Pericardium fibroblast (primary cell): ENCODE results near the genes BANK1, UBE2D3 and BDH2.

- RAMPAGE, long total RNA = no peak
Observed at GRCh38 chr4:101277002-101277556, 70.2 kb downstream of the PPP3CA start.

GRCh38 chr4:101282410-101282983 lies 64.8 kb downstream of the PPP3CA start:
- RAMPAGE, long total RNA = no peak

DNA sequence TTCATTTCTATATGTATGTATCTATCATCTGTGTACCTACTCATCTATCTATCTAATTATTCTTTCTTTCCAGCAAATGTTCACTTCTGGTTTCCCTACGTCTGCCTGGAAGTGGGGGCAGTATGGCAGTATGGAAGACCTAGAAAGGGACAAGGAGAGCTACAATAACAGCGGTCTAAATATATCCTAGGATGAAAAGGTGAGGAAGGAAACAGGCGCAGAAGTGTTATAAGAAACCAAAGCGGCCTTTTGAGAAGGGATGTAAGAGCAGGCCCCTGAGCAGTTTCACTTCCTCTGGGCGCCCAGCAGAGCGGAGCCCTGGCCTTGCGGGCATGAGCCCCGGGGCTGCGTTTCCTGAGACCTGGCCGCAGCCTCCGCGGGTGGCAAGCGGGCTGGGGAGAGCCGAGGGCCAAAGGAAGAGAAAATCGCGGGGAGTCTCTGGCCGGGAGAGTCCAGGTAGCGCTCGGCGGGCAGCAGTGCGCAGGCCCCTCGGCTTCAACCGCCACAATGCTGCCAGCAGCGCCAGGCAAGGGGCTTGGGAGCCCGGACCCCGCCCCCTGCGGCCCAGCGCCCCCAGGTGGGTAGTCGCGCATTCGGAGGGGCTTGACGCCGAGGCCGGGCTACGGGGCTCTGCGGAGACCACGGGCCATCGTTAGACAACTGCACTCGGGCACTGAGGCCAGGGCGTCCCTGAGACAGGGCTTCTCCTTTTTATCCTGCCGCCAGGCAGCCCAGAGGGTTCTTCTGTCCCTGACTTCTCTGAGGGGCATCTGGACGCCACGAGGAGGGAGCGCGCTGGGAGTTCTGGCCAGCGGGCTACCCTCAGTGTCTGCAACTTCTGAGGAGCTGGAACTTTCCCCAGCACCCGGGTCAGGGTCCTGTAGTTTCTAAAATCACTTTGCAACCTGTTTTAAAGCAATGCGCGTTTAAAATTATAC lies at the start of gene BANK1:
Gene BANK1, plus strand, starts transcription at position 357 of the 938 bp plus-strand sequence.
- RAMPAGE, long total RNA = no peak

- RAMPAGE, long total RNA = no peak
Observed at GRCh38 chr4:102438735-102439884, 62.0 kb upstream of the NFKB1 start.

GRCh38 chr4:102554451-102554807 lies 53.3 kb downstream of the NFKB1 start:
- RAMPAGE, long total RNA = no peak

DNA sequence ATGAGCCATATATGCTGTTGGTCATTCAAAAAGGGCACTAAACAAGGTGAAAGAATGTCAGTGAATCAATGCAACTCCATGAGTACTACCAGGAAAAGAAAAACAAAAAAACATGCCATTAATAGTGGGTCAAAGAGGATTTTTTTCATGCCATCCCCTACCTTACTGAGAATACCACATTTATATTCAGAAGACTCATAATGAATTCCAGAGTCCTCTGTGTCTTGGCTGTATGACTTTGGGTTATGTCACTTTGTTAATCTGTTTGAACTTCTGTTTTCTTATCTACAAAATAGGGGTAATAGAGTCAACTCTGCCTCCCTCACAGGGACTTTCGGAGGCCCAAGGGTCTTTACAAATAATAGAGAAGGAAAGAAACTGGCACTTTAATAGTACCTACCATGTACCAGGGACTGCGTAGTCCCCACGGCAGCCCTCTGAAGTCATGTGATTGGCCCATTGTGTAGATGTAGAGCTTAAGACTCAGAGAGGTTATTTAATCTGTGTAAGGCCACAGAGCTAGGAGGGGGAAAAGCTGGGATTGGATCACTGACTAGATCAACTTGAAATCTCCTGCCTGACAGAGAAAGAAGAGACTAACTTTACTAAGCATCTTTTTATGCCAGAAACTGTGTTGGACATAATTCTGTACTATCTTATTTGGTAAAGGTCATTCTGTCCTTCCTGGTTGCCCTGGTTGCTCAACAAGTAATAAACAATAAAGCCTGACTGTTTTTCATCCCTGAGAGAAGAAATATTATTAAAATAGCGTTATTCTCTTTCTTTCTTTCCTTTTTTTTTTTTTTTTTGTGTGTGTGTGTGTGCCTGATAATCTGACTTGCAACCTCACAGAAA lies 59.5 kb downstream of the NFKB1 start:
- RAMPAGE, long total RNA = no peak

DNA sequence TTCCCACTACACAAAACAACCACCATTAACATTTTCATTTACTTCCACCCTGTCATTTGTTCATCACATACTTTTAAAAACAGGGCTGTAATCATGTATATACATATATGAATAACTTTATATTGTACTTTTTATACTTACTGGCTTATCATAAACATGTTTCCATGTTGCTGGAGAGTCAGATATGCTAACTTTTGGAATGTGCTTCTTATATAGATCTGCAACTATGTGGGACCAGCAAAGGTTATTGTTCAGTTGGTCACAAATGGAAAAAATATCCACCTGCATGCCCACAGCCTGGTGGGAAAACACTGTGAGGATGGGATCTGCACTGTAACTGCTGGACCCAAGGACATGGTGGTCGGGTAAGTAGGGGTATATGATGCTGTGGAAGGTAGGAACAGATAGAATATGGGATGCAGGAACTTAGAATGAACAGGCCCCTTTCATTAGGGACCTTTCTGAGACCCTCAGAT lies 65.7 kb downstream of the NFKB1 start:
- RAMPAGE, long total RNA = no peak

- RAMPAGE, long total RNA = no peak
Observed at GRCh38 chr4:102595917-102596535, 94.9 kb downstream of the NFKB1 start.

- RAMPAGE, long total RNA = no peak
Observed at GRCh38 chr4:102757398-102758427, 3.1 kb downstream of the MANBA start.

DNA sequence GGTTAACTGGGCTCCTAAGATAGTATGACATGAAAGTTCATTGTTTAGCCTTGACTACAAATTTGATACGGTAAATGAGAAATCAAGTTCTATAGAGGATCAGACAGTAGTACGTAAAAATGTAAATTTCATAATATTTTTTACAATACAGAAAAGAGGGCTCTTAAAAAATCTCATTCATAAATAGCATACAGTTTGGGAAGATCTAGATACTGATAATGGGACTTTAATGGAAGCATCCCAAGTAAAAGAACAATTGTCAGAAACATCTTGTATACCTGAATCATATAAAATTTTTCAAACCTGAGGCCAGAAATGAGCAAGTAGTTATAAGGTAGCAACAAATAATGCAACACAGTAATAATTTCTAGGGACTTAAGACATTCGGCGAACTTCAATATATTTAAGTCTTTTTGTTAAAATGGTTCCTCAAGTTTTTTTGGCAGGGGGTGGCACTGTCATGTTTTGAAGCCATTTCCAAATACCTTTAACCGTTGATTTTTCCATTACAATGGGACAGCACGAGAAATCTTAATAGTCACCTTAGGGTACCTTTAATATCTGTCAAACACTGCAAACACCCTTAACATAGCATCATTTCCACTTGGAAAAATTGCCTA lies 32.5 kb upstream of the MANBA start:
- RAMPAGE, long total RNA = no peak

DNA sequence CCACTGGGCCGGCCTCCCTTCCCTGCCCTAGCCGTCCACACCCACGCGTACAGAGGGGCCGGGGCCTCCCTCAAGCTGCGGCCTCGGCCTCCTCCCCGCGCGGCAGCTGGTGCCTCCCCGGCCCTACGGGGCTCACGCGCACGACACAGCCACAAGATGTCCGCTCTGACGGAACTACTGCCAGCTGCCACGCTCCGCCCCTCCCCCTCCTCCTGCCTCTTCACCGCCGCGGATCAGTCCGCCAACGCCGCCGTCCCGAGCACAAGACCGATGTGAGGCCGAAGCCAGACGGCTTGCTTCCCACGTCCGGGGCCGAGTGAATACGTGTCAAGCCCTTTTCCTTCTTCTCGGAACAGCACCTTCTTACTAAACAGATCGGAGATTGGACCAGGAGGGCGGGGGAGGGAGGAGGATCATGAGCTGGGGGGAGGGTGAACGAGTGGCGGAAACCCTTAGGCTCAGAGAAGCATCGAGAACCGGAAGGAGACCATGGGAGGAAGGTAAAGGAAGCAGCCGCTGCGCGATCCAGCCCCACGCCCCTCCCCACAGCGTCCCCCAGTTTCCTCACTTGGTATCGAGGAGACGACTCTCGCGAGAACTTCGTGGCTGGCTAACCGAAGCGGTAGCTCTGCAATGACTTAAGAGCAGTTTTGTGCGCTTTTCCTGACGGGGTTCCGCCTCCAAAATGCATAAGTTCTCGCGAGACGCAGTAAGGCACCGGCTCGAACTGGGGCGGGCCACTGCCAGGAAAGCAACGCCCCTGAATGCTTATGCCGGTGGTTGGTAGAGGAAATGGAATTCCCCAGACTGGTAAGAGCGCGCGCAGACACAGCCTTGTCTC lies at the start of gene UBE2D3:
Gene UBE2D3, minus strand, starts transcription at position 176 of the 841 bp plus-strand sequence.
- RAMPAGE, long total RNA = start-site peak on the minus strand centred at position 167 of the sequence, 106 bp wide, 3,780 and 1,673 reads in 2 replicates; start-site peak on the minus strand centred at position 400 of the sequence, 184 bp wide, 448 and 188 reads in 2 replicates; start-site peak on the minus strand centred at position 664 of the sequence, 96 bp wide, 248 and 105 reads in 2 replicates; start-site peak on the plus strand centred at position 764 of the sequence, 26 bp wide, 29 and 17 reads in 2 replicates

DNA sequence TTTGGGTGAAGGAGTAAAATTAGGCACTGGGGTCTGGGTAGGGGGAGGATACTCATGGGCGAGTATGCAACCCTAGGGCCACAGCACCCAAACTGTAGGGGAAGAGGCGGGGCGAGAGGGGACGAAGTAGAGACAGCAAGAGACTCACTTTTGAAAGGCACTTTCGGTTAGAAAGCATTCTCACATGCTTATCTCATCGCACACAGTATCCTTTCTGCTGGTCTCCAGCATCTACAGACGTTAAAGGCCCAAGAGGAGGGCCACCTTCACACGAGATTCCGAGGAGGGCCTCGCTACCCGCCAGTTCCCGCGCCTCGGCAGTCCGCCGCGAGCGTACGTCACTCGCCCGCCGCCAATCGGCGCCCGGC lies 241 bp upstream of the CISD2 start:
- RAMPAGE, long total RNA = no peak

DNA sequence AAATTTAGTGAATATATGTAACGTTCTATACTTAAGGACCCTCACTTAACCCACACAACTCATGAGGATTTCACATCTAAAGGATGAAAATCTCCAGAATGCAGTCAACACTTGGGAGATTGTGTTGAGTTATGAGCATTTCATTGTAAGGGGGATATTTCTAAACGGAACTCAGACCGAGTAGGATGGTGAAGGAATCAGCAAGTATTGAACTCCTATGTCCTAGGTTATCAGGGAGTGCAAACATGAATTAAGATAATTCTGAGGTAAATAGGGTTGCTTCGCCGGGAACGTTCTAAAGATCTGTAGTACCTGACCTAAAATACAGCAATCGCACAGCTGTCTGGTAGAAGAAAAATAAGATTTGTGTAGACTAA lies 1.1 kb downstream of the CISD2 start:
- RAMPAGE, long total RNA = no peak

- RAMPAGE, long total RNA = no peak
Observed at GRCh38 chr4:103074726-103075173, 1.8 kb downstream of the SLC9B2 start.

DNA sequence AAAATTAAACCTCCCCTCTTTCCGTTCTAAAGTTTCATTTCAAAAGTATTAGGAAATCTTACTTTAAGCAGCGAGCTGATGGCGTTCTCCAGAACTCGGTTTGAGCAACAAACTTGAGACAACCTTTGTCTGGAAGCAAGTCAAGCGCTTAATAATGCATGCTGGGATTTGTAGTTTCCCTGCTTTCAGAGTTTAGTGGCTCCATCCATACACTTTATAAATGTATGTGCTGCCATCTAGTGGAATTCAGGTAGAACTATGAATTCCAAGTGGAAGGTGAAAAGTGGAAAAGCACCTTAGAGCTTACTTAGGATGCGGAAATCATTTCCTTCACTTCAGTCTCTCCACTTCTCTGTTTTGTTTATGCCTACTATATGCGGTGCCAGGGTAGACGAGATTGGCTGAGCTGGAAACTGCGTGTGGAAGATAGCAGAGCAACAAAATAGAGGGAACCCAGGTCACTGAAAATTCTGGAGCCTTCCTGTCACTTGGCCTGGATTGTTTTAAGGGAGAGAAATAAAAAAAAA lies at the start of gene BDH2:
Gene BDH2, minus strand, starts transcription at position 114 of the 527 bp plus-strand sequence.
- RAMPAGE, long total RNA = start-site peak on the minus strand centred at position 96 of the sequence, 27 bp wide, 218 and 40 reads in 2 replicates

- RAMPAGE, long total RNA = no peak
Observed at GRCh38 chr4:103151102-103151493, 47.0 kb downstream of the CENPE start.

DNA sequence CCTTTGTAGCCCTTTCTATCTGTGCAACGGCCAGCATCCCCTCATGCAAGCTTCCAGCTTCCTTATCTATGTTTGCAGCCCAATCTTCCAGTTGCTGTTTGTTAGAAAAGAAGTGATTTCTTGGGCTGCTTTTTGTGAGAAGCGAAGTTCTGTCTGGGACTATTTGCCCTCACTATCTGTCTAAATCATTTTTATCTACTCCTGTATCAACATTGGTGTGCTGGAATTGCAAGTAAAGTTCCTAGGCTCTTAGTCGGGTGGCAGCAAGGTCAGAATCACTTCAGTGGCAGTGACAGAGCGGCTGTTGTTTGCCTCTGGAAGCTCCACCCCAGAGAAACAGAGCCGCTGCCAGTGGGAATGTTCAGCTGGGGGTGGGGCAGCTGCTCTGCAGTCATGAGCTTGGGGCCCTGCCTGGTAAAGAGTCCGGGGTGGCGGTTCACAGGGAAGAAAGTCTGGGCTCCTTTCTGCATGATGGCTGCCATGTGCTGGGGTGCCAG lies 108.6 kb upstream of the CENPE start:
- RAMPAGE, long total RNA = no peak

DNA sequence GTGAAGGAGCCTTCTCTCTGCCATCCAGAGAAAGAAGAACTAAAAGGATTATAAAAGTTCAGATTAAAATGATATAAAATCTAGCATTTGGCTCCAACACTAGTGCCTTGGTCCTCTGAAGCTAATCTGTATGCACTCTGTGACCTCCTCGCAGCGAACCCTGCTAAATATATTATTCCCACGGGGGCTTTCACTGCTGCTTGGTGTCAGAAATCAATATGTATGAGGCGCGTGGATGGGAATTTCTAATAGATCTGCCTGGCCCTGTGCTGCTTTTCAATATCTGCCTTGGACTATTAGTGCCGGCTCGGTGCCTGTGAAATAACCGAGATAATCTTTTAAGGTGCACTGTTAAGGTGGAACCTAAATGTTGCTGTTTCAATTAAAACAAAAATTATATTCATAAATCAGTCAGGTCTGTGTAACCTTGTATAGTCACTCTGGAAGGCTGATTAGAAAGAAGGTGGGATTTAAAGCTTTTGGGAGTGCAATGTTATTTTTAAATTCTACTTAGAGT lies 69.6 kb downstream of the CXXC4 start:
- RAMPAGE, long total RNA = no peak

DNA sequence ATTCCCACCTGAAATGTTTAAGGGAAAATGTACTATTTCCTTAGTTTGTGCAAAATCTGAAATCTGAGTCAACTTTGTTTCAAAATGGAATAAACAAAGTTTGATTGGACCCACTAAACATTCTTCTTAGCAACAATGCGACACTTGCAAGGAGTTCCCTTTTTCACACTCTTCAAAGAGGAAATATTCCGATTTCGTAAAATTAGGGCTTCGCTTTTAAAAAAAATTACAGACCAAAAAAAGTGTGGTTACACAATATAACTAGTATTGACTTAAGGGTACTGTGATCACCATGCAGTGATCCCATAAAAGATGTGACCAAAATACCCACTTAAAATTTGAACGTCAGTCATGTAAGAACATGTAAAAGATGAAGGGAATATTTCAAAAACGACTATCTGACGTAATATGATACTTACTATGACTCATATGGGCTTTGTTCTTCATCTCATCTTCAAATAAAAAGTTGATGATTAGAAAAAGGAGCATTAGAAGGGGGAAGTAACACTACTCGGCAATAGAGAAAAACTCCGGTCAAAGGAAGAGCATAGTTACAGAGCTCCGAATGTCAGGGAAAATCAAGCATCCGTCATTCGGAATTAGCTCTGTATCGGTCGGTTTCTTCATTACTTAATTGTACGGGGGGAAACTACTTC lies 1.5 kb upstream of the TET2 start:
- RAMPAGE, long total RNA = no peak

GRCh38 chr4:105174220-105175074 lies 27.8 kb downstream of the TET2 start:
- RAMPAGE, long total RNA = no peak